Metastatic Lung Carcinoma in the Adrenal Gland (tissue), 1 donor: Measurements from ENCODE around the gene MFGE8.

DNA sequence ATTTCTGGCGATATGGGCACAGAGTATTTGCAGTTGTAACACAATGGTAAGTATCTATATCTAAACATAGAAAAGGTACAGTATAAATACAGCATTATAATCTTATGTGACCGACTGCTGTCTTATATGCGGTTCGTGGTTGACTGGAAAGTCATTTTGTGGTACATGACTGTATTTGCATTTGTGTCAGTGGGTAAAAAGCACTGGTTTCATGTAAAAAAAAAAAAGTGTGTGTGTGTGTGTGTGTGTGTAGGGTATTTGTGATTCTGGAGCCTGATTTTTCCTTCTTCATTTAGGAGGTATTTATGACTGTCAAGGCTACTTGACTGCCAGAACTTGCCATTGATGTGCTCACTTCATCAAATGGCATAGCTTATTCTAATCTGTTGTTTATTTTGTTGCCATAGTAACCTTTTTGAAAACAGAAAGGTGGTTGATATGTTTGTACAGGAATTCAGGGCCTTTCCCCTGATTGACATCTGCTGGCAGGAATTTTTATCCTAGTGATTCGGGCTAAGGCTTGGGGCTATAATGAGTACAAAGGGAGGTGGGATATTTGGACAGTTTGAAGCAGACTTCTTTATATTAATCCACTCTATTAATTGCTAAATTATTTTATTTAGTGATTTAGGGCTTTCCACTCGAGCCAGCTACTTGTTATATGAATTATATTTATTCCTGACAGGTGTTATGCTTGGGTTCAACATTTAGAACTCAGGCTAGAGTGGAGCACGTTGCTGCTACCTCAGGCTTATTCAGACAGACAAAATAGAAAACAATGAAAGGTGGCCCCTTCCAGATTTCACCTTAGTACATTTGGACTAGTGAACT is 63.4 kb downstream of the AKAP13 start:
- PRO-cap = no peak

DNA sequence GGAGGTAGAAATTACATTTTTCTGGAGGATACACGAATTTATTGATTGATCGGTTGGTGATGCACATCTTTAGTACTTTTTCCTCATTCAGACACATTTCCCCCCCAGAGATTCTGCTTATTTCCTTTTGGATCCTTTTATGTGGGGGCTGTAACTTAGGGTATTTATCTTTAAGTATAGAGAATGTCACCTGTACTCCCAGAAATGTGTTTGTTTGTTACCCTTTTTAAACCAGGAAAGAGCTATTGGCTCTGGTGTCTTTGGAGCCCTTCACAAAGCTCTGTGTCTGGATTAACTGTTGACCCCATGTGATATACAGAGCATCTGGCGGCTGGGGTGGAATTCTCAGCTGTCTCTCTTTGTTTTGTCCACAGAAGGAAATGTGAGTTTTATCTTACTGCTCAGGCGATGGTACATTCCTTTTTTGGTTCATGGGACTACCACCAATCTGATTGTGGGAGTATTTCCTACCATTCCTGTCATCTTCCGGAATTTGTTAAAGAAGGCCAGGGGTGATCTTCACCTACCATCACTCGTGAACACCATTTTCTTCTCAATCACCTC is 120.3 kb downstream of the AKAP13 start:
- PRO-cap = no peak

DNA sequence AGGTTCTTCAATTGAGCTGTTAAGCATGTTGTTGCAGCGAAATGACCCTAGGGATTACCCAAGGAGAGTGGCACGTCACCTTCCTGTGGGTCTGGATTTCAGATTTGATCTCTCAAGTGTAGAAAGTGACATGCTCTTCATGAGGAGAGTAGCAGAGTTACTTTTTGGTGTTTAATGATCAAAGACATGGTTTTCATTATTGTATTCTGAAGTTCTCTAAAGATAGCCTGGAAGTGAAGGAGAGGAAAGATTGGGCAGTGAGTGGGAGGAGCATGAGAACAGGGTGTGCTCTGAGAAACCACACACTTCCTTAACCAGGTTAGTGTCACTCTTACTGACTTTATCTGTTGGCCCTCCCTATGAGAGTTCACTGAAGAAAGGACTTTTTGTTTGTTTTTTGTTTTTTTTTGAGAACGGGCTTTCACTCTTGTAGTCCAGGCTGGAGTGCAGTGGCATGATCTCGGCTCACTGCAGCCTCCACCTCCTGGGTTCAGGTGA is 153.7 kb downstream of the AKAP13 start:
- PRO-cap = no peak

DNA sequence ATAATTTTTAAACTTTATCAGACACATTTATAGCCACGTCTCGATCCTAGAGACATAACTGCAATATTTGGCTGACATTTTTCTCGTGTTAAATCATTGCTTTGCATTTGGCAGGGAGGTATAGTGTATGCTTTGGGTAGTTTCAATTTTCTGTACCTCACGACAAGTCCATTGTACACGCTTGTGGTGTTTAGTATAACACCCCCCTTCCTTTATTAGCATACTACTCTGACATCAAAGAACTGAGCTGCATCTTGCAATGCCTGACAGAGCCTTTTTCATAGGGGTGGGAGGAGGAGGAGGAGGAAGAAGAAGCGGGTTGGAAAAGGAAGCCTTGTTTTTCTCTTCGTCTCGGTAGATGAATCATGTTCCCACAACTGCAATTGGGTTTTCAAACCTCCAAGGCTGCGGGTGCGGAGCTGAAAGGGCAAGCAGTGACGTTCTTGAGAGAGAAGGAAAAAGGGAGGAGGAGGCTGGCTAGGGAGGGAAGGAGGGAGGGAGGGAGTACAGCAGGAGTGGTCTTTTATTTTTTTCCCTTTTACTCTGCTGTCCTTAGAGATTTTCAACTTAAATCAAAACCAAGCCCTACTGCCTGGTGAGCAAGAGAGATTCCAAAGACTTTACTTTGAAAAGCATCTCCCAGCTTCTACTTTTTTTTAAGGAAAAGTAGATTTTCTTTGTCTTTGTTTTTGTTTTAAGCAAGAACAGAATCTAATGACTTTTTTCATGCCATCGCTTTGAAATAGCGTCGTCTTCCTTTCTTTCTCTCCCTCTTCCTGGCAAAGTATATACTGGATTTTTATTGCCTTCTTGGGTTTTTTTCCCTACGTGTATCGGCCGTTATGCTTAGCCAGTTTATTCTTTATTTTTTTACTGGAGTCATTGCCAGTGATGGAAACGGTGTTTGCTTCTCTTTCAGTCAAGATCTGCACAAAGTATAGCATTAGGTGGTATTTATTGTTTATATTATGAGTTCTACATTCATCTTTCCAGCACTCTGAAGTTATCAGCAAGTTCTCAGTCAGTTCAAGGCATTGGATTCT is 175.5 kb downstream of the KLHL25 start:
- PRO-cap = bidirectional peak, plus-strand start at position 488 of the sequence, minus-strand start at position 282 of the sequence

- PRO-cap = no peak
These were observed 172.7 kb downstream of the KLHL25 start for GRCh38 chr15:85621795-85622559.

DNA sequence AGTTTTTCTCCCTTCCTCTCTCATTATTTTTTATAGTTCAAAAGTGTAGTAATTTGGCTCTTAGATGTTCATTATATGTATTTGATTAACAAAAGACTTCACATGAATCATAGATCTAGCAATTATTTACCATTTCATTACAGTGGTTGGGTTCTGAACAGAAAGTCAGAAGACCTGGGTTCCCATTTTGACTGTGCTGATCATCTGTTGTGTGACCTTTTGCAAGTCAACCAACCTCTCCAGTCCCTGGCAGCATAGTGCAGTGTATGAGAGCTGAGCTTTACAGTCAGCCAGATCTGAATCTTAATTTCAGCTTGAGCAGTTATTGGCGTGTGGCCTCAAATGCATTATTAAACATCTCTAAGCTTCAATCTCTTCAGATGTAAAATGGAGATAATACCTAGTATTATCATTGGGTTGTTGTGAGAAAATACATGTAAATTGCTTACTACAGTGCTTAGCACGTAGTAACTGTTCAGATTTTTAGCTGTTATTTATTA is 104.2 kb downstream of the KLHL25 start:
- PRO-cap = no peak

GRCh38 chr15:85724832-85725590 is 69.7 kb downstream of the KLHL25 start:
- PRO-cap = no peak

DNA sequence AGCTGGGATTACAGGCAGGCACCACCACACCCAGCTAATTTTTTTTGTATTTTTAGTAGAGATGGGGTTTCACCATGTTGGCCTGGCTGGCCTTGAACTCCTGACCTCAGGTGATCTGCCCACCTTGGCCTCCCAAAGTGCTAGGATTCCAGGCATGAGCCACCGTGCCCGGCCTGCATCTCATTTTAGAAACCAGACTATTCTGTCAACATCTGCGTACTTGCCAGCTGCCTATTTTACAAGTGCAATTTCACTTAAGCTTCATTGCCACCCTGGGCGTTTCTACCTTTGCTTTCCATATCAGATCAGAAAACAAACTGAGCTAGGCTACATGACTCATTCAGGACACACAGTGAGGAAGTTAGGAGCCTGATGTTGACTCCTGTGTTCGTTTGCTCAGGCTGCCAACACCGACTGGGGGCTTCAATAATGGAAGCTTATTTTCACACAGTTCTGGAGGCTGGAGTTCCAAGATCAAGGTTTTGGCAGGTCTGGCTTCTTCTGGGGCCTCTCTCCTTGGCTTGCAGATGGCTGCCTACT is 42.3 kb upstream of the KLHL25 start:
- PRO-cap = unidirectional peak, plus-strand start at position 348 of the sequence; unidirectional peak, plus-strand start at position 387 of the sequence

- PRO-cap = no peak
These were observed 65.4 kb downstream of the MRPL46 start for GRCh38 chr15:88401525-88402395.

DNA sequence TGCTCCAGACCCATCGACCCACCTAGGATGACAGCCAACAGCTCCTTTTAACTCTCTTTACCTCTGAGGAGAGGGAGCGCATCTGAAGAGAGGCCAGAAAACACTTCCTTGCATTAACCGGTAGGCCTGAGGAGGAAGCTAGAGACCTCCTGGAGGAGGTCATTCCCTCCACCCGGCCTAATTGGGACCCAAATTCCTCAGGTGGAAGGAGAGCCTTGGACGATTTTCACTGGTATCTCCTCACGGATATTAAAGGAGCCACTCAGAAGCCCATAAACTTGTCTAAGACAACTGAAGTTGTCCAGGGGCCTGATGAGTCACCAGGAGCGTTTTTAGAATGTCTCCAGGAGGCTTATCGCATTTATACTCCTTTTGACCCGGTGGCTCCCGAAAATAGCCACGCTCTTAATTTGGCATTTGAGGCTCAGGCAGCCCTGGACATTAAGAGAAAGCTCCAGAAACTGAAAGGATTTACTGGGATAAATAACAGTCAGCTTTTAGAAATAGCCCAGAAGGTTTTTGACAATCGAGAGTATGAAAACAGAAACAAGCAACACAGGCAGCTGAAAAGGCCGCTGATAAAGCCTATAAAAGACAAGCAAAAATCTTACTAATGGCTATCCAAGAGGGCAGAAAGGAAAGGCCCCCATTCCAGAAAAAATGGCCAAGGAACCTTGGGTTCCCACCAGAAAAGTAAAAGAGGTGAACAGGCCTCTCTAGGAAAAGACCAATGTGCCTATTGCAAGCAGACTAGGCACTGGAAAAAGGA is 4.2 kb downstream of the DET1 start:
- PRO-cap = no peak

DNA sequence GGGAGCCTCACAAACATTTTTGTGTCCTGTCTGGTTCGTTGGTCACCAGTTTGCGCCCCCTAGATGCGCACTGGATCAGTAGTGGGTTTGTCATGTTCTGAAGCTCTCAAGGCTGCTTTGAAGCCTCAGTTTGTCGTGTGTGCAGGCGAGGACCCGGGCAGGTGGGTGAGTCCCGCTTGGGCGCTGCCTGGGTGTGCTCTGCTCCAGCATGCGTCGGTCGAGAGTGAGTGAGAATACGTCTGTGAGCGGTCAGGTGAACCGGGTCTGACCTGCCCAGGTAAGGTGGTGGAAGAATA is 17.2 kb upstream of the AEN start:
- PRO-cap = no peak

DNA sequence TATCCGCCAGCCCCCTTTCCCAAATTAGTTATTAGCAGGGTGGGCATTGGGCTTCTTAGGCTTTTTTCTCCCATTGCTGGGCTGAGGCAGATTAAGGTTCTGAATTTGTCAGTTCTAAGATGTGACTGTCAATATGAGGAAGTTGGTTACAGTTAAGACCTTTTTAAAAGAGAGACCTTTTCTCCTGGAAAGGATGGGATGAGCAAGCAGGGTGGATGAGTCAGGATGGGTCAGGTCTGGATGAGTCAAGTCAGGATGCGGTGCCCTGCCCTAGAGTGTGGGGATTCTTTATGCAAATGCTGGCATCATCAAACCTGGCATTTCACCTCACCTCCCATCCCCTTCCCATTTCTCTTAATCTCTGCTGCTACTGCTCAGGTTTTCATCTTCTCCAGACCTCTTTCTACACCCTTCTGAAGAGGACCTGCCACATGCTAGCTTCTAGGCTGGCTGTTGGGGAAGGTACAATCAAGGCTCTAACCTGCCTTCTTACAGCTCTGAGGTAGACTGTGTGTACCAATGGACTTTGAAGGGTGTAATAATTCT is 2.0 kb downstream of the AEN start:
- PRO-cap = no peak

GRCh38 chr15:88626256-88626915 is 5.2 kb downstream of the AEN start:
- PRO-cap = no peak

GRCh38 chr15:88635479-88636605 is 3.0 kb upstream of the ISG20 start:
- PRO-cap = bidirectional peak, plus-strand start at chr15:88636325, minus-strand start at chr15:88636216

- PRO-cap = no peak
These were observed 11.0 kb downstream of the ISG20 start for GRCh38 chr15:88649785-88650251.

DNA sequence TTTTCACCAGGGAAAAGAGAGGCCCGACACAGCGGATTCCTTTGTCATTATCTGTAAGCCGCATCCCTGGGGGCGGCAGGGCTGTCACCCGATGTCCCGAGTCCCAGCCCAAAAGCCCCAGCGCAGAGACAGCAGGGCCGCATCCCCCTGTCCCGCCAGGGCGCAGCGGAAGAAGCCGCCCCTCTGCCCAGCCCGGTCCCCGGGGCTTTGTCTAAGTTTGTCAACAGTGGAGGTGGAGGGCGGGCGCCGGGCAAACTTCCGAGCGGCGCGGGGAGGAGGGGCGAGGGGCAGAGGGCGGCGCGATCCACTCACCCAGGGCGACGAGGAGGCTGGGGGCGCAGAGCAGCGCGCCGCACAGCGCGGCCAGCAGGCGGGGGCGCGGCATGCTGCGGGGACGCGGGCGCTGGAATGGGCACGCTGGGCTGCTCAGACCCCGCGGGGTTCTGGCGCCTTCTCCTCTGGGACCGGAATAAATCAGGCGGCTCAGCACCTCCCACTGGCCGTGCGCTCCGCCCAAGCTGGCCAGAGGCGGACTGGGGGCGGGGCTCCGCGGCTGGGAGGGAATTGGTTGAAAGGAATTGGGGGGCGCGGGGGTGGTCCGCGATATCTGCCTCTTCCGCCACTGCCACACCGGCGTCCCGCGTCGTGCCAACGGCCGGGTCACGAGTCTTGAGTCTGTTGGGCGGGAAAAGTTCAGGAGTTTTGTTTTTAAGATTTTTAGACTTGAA is at the start of gene MFGE8:
Gene MFGE8, minus strand, starts transcription at position 445 of the 728 bp plus-strand sequence.
- PRO-cap = bidirectional peak, plus-strand start at position 315 of the sequence, minus-strand start at position 209 of the sequence; unidirectional peak, minus-strand start at position 471 of the sequence

DNA sequence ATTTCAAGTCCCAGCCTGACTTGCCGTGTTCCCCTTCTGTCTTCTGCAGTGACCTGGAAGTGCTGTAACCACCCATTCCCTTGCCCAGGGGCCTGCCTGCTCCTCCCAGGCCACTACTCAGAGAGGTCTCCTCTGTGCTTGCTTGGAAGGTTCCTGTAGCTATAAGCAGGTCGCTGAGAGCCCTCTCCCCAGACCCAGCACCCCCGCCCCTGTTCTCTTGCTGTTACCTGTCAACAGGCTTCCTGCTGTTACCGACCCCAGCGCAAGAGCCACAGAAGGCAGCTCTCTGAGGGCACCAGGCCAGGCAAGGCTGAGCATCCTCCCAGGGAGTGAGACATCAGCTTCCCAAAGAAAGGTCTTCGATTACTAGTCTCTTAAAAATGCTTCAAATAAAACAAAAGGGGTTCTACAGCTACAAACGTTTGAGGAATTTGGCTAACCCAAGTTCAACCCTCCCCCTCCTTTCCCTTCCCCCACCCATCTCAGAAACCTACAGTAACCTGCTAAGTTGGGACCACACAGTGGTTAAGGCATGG is 74.8 kb upstream of the MFGE8 start:
- PRO-cap = no peak

DNA sequence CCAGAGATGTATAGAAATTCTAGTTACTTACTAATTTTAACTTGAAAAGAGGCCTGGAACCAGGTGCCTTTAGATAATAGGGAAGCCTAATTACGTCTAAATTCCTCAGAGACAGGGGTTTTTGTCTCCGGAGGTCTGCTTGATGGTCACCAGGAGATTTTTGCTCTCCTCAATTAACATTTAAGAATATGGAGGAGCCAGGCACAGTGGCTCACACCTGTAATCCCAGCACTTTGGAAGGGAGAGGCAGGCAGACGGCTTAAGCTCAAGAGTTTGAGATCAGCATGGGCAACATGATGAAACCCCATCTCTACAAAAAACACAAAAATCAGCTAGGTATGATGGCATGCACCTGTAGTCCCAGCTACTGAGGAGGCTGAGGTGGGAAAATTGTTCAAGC is 79.9 kb upstream of the MFGE8 start:
- PRO-cap = no peak

DNA sequence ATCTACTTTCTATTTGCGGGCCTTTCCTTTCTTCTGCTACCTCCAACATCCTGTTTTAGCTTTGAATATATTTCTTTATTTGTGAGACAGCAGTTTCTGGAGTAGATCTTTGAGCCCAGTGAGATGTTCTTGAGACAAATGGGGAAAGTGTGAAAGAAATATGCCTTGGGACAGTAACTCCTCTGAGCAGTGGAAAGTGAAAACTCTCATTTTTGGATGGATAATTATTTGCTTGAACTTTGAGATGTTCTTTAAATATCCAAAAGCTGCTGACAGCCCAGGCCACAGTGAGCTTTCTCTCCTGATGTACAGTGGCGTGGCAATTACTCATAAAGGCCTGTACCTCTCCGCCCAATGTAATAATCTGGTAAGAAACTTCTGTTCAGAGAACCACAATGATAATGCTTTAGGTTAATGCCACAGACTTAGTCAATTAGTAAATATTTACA is 12.9 kb downstream of the ABHD2 start:
- PRO-cap = no peak

DNA sequence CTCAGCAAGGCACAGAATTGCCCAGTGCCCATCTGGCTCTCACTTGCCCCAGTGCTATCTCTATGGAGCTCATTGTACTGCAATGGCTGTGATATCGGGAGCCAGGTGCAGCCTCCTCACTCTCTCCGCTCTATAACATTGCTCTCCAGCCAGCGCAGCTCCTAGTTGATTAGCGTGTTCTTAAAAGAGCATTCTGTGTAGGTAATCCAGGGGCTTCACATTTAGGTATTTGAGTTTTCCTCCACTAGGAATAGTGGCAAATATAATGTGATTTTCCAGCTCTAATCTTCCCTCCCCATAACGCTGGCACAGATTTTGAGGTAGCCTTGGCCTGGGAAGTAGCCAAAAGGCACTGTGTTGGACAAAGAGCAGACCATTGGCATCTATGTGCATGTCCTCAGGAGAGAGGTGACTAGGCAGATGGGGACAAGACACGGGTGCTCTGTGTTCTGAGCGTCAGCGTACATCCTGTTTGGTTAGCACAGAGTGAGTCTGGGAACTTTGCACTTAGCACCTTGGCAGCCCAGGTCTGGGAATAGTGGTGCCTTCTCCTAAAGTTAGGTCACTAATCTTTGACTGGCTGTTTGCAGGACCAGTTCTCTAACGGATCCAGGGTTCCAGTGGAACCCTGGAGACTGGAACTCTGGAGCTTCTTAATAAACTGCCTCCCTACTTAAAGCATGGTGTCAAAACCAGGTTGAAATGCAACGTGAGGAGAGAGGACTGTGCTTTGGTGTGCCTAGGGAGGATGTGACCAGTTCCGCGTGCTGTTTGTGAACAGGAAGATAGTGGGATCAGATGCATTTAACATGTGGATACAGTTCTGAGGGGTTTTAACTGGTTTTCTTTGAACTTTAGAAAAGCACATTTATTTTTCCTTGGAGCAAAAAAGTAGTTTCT is 48.5 kb downstream of the ABHD2 start:
- PRO-cap = no peak